GM23248 (cell line): ENCODE measurements around a stretch of chr7.

GRCh38 chr7:90621169-90621635 lies 25.1 kb downstream of the CDK14 start:
- RAMPAGE, long total RNA, result no peak

DNA sequence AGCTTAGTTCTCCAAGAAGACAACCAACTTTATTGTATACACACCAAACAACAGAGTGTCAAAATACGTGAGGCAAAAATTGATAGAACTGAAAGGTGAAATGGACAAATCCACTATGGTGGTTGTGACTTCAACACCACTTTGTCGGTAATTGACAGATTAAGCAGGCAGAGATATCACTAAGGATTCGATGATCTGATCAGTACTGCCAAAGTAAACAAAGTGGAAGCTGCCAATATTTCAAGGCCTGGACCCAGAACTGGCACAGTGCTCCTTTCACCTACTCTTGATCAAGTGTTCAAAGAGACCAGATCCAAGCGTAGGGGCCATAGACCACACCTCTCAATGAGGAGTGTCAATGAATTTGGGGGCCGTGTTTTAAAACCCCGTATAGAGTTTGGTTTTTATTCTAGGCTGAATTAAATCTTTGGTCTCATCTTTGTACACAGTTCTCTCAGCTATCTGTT lies 167.0 kb downstream of the CDK14 start:
- RAMPAGE, long total RNA, result no peak

DNA sequence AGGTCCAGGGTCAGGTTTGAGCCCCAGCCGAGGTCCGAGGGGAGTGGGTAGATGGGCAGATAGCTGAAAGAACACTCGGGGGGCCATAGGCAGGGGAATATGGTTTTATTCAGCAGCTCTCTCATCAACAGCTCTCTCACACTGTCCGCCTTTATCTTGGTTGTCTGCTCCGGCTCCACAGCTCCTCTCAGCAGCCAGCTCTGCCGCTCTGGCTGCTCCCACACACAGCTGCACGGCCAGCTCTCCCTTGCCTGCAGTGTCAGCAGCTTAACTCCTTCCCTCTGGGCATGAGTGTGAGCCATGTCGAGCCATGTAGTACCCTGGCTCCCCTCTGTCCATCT lies 170.5 kb downstream of the CDK14 start:
- RAMPAGE, long total RNA, result no peak

DNA sequence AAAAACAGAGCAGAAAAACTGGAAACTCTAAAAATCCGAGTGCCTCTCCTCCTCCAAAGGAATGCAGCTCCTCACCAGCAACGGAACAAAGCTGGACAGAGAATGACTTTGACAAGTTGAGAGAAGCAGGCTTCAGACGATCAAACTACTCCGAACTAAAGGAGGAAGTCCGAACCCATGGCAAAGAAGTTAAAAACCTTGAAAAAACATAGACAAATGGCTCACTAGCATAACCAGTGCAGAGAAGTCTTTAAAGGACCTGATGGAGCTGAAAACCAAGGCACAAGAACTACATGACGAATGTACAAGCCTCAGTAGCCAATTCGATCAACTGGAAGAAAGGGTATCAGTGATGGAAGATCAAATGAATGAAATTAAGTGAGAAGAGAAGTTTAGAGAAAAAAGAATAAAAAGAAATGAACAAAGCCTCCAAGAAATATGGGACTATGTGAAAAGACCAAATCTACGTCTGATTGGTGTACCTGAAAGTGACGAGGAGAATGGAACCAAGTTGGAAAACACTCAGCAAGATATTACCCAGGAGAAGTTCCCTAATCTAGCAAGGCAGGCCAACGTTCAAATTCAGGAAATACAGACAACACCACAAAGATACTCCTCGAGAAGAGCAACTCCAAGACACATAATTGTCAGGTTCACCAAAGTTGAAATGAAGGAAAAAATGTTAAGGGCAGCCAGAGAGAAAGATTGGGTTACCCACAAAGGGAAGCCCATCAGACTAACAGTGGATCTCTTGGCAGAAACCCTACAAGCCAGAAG lies 211.6 kb downstream of the CDK14 start:
- RAMPAGE, long total RNA, result no peak

- RAMPAGE, long total RNA, result no peak
Observed at GRCh38 chr7:91266859-91268196, 3.1 kb downstream of the FZD1 start.

- RAMPAGE, long total RNA, result no peak
Observed at GRCh38 chr7:91300005-91300716, 35.9 kb downstream of the FZD1 start.

GRCh38 chr7:91941420-91941704 lies 700 bp downstream of the AKAP9 start:
- RAMPAGE, long total RNA, result no peak

DNA sequence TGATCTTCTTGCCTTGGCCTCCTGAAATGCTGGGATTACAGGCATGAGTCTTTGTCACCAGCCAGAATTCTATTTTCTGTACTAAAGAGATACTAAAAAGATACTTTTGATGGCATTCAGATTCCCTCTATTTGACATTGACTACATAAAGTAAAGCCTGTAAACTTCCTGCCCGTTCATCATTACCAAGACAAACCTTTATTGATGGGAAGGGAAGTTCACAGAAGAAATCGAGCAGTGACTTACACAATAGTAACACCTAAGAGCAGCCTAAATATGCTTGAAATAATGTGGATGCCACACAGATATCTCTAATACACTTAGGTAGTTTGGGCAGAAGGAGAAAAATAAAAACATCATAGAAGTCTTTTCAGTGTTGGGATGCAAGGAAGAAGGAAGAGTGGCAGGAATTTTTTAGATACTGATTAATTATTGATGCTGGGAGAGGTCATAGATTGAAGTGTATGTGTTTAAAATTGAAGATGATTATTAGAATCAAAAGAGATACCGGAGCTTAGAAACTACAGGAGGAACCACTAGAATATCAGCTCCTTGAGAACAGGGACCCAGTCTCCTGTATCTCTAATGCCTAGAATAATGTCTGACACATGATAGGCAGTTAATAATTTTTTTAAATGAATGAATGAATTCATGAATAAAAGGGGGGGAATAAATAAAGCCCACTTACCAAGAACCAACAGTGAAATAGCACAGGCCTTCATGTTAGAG lies 65.9 kb downstream of the AKAP9 start:
- RAMPAGE, long total RNA, result no peak

- RAMPAGE, long total RNA, result no peak
Observed at GRCh38 chr7:92040608-92040905, 93.7 kb downstream of the CYP51A1 start.

- RAMPAGE, long total RNA, result no peak
Observed at GRCh38 chr7:92065058-92065551, 69.2 kb downstream of the CYP51A1 start.

DNA sequence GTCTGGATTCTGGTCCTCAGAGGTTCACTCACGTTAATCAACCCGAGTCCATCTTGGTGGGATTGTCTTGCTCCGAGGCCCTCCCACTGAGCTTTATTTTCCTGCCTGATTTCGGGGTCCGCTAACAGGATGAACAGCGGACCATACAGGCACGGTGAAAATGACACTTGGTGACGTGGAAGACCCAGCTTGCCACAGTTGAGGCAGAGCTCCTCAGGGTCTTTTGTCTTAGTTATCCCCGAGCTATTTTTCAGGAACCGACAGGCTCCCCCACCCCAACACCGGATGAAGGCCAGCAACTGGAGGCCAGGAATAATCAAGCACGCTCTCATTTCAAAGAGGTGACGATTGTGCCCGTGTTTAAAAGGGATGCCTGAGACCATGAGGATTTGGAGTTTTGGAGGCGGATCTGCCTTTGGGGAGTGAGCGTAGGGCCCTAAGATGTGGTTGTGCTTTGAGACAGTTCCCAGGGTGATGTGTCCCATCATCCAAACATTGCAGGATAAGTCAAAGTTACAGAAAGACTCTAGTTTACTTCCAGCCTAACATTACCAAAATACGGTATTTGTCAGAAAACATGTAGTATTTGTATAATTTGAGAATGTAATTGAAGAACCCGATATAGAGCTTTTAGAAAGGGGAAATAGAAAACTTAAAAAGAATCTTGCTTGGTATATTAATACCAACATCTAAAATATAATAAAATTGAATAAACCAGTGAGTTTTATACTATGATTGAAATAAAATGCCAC lies 682 bp upstream of the LRRD1 start:
- RAMPAGE, long total RNA, result no peak

- RAMPAGE, long total RNA, result no peak
Observed at GRCh38 chr7:92294633-92295490, 49.1 kb downstream of the ANKIB1 start.

GRCh38 chr7:92370612-92371104 lies 76.6 kb upstream of the GATAD1 start:
- RAMPAGE, long total RNA, result no peak

DNA sequence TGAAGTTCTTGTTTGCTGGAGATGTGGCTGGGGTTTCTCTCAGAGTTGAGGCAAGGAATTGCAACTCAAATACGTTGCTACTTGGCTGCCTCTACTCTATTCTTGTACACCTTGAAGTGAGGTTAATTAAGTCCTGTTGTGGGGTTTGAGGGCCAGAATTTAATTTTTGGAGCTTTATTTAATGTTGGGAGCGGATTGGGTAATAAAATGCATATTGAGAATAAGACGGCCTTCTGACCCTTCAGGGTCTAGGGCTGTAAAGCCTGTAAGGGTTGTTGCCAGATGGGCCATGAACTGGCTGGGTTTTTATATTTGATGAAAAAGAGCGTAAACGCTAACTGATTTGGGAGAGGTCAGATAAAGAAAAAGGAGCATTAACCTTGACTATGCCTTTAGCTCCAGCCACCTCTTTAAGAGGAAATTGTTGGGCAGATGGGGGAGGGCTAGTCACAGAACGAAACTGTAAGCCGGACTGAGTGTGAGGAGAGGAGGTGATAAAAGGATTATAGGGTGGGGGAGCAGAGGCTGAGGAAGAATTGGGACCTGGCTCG lies 5.6 kb upstream of the ERVW-1 start:
- RAMPAGE, long total RNA, result no peak

- RAMPAGE, long total RNA, result no peak
Observed at GRCh38 chr7:92611203-92612208, 21.3 kb upstream of the FAM133B start.

GRCh38 chr7:92780987-92781462 lies 55.3 kb downstream of the CDK6 start:
- RAMPAGE, long total RNA, result no peak

GRCh38 chr7:92800206-92800936 lies 36.0 kb downstream of the CDK6 start:
- RAMPAGE, long total RNA, result no peak

- RAMPAGE, long total RNA, result no peak
Observed at GRCh38 chr7:93171061-93171370, 22.8 kb upstream of the SAMD9L start.

DNA sequence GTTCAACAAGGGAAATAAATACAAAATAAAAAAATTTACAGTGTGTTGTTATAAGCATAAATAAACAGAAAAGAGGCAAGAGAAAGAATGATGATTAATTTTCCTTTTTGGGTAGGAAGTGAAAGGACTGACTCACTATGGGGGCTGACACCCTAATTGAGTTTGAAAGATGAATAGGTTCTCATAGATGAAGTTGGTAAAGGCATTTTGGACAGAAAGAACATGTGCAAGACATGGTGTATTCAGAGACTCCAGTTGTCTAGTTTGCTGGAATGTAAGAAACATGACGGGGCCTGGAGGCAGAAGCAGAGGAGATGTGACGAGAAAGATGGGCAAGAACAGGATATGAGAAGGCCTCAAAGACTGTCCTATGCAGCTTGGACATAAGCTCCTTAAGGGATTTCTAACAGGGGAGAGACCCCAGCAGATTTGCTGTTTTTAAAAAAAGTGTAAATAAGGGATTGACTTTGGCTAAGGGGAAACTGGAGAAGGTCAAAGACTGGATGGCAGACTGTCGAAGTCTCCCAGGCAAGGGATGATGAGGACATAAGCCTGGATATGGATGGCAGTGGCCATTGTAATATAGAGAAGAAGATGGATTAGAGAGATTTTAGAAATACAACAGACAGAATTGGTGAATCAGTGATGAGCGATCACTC lies 83.9 kb downstream of the VPS50 start:
- RAMPAGE, long total RNA, result no peak

GRCh38 chr7:93793431-93793854 lies 97.1 kb downstream of the TFPI2 start:
- RAMPAGE, long total RNA, result no peak